Left cardiac atrium (tissue), 1 donor: ENCODE measurements around a stretch of chr7.

DNA sequence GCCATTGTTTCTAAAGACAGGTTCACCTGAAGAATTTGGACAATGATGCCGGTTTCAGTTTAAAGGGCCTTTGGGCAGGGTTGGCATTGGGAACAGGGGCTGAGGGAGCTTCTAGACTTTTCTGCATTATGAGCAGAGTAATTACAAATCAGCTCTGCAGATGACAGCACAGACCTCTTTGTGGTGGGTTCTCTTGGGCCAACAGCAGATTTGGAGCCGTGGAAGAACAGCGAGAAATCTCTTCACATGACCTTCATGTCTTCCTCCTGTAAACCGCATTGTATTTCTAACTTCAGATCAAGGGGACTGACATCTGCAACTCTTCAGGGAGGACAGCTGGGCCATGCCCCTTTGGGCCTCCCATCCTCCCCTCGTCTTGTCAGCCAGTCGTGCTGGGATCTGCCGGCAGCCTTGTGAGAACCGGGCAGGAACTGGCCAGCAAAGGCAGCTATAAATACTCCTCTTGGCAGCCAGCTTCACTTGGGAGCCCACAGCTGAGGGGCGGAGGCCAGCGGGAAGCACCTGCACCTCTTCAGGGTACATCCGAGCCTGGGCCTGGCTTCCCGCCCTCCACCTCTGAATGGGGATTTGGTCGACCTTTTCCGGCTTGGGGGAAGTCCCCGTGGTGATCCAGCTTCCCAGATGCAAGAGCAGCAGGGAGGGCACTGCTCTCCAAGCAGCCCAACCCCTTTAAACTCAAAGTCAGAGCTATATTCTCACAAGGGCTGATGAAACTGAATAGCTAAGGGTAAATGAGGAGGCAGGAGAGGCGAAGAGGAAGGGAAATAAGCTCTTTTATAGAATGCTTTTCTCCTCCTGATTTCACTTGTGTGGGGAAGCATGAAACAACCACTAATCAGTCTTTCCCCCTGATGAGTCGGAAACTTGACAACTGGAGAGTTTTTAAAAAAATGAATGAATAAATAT, 54.7 kb downstream of the STEAP1B start:
- PRO-cap: no peak

GRCh38 chr7:22488047-22488444, 11.9 kb downstream of the STEAP1B start:
- PRO-cap: no peak

DNA sequence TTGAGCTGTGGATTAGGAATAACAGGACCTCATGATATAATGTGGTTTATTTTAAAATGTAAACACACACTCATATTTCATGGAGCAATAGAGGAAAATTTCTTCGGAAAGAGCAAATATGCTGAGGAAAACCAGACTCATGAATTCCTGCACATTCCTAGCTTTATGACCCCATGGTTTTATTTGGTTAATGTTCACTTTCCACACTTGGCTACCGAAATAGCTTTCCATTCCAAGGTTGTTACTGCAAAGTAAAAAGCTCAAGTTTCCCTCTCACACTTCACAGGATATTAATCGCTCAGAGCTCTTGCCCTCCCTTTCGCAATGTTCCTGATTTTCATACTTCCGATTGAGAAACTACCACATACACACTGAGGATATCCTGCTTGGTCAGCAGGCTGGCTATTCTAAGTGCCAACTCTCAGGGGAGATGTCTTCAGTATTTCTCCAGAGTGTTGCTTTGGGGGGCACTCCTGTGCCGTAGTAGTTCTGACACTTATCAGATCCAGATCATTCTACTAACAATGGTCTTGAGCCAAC, 77.5 kb upstream of the STEAP1B start:
- PRO-cap: no peak

GRCh38 chr7:22589338-22589904, 89.4 kb upstream of the STEAP1B start:
- PRO-cap: no peak

DNA sequence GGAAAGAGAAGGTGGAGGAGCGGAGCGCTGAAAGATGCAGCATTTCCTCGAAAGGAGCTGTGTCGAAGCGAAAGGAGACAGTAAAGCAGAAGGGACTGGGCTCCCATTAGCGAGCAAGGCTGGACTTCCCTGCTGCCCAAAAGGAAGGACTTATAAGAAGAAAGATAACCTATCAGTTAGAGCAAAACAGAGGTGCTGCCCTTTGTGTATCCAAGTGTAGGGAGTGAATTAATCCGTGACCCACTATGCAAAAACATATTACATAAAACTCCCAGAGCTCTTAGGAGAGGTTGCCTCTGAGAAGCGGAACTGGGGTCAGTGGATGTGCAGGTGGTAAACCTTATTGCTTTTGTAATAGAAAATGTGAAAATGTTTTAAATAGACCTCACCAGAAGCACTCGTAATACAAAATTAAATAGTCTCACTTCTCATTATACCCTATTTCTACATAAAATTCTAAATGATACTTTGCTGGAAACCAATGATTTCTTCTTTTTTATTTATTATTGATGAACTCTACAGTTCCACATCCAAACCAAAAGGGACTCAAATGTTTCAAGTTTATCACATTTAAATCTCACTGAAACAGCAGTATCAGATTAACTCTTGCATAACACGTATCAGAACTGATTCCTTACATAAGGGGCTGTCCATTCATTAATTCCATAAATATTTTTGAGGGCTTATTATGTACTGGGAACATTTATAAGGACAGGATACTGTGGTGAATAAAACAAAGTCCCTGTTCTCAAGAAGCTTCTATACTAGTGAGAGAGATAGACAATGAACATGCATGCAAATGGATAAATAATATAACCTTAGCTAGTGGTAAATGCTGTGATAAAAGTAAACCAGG, 17.0 kb upstream of the IL6 start:
- PRO-cap: no peak

GRCh38 chr7:22722473-22723000, 4.5 kb upstream of the IL6 start:
- PRO-cap: no peak

- PRO-cap: no peak
These were observed 51.1 kb downstream of the HYCC1 start for GRCh38 chr7:22962695-22963279.

GRCh38 chr7:23009754-23010081, 4.2 kb downstream of the HYCC1 start:
- PRO-cap: no peak

GRCh38 chr7:23017218-23017779, 3.4 kb upstream of the HYCC1 start:
- PRO-cap: no peak

- PRO-cap: no peak
These were observed 29.6 kb downstream of the NUP42 start for GRCh38 chr7:23211429-23211941.

DNA sequence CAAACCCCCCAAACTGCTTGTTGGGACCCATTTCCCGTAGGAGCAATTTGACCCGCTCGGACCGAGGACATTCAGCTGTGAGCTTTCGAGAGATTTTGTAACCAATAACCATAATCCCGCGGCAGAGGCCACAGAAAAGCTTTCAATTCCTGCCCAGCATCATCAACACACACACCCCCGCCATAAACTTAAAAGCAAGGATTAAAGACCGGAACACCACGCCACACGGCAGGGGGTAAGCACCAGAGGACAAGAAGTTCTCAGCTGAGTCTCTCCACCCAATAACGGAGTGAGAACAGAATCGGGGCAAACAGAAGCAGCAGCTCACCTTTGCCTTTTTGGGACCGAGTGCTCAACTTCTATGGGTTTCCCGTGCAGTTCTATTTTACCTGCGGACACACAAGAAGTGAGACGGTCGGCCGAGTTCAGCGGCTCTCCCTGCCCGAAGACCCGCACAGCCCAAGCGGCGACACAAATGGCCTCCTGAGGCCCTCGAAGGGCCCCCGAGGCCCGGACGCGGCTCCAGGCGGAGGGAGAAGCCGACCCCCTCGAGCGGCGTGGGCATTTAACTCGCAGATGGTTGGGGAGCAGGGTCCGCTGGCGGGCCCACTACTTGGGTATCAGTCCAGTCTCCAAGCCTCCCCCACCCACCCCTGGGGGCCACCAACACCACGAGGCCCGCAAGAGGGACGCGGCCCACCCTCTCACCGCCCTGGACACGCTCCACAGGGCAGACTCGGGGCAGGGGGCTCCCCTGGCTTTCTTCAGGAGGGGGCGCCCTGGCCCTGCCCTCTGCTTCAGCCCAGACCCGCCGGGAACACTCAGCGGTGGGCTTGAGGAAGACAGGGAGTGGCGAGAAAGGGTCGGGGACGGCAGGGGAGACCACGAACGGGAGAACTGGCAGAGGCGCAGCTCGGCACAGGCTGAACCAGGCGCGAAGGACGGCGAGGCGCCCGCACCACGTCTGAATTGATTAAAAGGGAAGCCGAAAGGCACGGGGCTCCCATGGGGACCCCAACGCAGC, 1.8 kb downstream of the IGF2BP3 start:
- PRO-cap: no peak

DNA sequence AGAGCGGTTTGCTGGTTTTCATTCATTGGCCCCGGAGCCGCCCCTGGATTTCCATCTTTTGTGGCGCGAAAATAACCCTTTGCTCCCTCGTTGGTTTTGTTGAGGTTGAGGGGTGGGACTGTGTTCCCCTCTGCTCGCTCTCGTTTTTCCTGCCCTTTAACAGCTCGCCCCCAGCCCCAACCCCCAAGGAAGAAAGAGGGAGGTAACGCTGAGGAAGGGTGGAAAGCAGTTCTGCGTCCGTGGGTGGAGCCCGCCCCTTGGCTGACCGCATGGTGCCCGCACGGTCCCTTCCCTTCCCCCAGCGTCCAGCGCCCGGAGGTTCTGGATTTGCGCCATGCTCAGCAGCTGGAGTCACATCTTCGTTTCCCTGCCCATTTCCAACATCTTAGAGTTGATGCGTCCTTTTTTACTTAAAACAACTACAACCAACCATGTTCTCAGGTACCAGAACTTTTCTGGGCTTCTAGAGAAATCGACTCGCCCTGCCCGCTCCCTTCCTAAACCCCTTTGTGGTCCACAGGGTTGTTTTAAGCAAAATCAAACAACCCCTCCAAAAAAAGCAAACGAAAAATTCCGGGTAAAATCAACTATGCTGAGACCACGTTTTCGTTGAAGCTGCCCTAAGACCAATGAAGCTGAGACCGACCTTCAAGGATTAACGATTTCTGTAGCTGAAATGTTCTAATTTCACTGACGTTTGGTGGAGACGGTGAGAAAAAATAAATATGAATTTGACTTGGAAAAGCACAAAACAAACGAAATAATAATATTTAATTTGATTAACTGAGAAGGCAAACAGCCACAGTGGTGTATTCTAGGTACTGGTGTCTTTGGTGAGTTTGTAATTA, 4.4 kb upstream of the IGF2BP3 start:
- PRO-cap: no peak

GRCh38 chr7:23723041-23723393, 13.0 kb downstream of the STK31 start:
- PRO-cap: no peak

DNA sequence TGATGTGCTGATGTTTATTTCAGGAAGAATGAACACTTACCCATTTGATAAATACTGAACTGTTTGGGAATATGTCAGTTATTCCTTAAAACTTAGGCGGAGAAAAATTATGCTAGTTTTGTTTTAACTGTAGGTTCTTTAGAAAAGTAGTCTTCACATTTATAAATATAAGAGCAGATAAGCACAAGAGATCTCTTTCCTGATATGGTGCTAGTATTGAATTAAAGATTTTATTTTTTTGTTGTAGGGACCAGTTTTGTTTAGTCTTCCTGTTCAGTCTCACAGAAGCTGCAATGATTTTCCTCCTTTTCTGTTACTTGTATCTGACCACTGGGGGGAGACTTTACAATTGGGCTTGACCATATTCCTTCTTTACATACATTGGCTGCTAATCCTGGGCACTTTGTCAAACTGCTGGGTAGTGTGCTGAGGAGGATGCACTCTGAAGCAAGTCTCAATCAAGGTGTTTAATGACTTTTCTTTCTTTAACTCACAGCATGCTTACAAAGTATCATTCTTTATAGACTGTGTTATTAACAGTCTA, 2.8 kb downstream of the PALS2 start:
- PRO-cap: no peak

GRCh38 chr7:24910791-24911444, 69.1 kb downstream of the OSBPL3 start:
- PRO-cap: no peak

DNA sequence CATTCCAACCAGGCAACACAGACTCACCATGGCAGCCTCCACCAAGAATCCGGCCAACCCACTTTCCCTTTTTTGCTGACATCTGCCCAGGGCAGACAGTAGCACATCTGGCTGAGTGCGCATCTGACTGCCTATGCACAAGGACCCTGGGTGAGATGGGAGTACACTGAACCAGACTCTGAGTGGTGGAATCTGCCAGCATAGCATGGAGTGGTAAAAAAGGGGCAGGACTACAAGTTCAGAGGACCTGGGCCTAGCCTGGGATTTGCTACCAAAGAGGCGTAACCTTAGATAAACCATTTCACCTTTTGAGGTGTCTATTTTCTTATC, 16.6 kb downstream of the OSBPL3 start:
- PRO-cap: no peak

- PRO-cap: no peak
These were observed 6.6 kb downstream of the CYCS start for GRCh38 chr7:25118393-25118956.

DNA sequence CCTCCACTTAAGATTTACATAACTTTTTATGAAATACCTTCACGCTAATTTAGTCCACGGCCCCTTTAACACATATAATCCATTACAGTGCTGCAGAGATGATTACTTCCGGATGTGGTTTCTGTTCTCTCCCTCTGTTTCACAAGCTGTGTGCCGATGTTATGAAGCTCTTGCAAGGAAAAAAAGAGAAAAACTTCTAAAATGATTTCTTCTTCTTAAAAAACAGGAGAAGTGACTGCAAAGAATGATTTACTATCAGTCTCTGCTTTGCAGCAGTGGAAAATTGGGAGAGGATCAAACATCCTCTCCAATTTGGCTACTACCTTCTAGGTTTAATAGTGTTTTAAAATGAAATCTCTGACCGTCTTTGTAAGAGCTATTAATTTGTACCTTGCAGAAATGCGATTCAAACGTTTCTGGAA, 32.9 kb upstream of the NPVF start:
- PRO-cap: no peak

DNA sequence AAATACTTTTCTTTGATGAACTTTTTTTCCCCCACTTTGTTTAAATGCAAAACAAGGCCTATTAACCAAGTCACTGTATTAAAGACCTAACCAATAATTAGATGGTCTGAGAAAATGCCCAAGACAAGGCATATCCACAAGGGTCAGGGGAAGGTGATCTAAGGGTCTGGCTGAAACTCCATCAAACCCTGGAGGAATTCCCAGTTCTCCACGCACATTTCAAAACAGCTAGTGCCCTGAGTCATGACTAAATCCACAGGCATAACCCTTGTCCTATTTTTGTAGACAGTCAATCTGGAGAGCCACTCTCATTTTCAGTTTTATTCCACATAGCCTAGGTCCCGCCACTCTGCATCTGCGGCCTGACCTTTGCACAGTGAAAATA, 201.3 kb upstream of the NPVF start:
- PRO-cap: no peak

- PRO-cap: no peak
These were observed 226.1 kb upstream of the NPVF start for GRCh38 chr7:25454248-25454859.